Pulmonary artery (tissue), 1 donor: ENCODE results near the genes HSH2D, AP1M1 and SIN3B.

GRCh38 chr19:16093486-16094037, 17.3 kb downstream of the TPM4 start:
- PRO-cap: no peak

GRCh38 chr19:16126205-16126769, 14.6 kb downstream of the RAB8A start:
- PRO-cap: no peak

GRCh38 chr19:16132374-16133323, 10.8 kb upstream of the HSH2D start:
- PRO-cap: no peak

- PRO-cap: no peak
Measured at GRCh38 chr19:16143334-16144072, at the start of gene HSH2D. Gene HSH2D (plus strand): TSS chr19:16143685.

DNA sequence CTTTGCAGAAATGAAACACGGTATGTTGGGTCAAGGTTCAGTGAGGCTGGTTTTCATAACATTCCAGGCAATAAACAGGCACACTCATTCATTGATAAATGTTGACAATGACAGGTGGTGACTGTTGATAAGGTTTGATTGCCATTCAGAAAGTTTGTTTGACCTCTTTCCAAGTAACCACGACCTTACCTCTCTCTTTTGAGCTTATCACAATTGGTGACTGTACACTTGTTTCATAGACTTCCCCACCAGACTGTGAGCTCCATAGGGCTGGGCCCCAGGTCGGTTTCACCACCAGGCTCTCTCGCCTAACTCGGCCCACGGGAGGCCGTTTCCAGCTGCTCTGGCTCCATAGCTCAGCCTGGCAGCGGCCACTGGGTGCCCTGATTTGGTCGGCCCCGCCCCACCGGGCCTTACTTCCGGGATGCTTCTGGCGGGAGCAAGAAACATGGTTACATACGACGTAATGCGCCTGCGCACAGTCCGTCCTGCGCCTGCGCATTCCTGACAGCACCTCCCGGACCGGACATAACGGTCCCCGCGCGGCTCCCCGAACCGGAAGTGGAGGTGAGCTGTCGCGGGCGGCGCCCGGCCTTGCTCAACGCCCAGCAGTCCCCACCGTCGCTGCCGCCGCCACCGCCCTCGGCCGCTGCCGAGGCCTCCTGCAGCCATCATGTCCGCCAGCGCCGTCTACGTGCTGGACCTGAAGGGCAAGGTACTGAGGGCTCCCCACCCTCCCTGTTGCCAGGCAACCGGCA, at the start of gene AP1M1:
Gene AP1M1 (plus strand): TSS at position 558 of the 758 bp plus-strand sequence.
- PRO-cap: bidirectional peak, plus-strand start at position 558 of the sequence, minus-strand start at position 353 of the sequence

DNA sequence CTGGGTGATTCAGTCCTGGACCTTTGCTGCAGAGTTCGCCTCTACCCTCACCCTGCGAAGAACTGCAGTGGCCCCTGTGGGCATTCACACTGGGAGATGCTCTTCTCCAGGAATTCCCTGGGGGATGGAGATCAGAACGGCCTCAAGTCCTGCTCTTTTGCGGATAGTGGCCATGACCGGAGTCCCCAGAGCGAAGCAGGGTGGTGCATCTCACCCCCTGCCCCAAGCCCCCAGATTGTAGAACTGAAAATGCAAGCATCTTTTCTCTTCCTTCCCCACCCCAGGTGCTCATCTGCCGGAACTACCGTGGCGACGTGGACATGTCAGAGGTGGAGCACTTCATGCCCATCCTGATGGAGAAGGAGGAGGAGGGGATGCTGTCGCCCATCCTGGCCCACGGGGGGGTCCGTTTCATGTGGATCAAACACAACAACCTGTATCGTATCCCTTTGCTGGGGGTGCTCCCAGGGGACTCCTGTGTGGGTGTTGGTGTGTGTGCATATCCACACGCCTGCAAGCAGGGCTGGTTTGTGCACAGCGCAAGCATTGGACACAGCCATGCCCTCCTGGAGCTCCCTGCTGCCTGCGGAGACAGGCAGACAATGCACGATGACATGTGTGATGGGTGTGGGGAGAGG, 5.6 kb downstream of the AP1M1 start:
- PRO-cap: no peak

- PRO-cap: no peak
Measured at GRCh38 chr19:16259672-16260464, 62.2 kb downstream of the AP1M1 start.

DNA sequence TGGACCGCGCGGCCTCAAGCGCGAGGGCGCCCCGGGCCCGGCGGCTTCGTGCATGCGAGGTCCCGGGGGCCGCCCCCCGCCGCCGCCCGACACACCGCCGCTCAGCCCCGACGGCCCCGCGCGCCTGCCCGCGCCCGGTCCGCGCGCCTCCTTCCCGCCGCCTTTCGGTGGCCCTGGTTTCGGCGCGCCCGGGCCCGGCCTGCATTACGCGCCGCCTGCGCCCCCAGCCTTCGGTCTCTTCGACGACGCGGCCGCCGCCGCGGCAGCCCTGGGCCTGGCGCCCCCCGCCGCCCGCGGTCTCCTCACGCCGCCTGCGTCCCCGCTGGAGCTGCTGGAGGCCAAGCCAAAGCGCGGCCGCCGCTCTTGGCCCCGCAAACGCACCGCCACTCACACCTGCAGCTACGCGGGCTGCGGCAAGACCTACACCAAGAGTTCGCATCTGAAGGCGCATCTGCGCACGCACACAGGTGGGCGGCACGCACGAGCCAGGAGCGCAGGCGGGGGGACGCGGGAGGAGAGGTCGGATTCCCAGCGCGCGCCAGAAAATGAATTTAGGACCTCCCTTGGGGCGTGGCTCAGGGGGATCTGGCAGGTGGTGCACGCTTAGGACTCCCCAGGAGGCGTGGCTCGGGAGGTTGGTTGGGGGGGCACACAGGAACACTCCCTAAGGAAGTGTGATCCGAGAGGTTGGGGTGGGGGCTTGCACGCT, 1.1 kb downstream of the KLF2 start:
- PRO-cap: bidirectional peak, plus-strand start at position 633 of the sequence, minus-strand start at position 540 of the sequence

DNA sequence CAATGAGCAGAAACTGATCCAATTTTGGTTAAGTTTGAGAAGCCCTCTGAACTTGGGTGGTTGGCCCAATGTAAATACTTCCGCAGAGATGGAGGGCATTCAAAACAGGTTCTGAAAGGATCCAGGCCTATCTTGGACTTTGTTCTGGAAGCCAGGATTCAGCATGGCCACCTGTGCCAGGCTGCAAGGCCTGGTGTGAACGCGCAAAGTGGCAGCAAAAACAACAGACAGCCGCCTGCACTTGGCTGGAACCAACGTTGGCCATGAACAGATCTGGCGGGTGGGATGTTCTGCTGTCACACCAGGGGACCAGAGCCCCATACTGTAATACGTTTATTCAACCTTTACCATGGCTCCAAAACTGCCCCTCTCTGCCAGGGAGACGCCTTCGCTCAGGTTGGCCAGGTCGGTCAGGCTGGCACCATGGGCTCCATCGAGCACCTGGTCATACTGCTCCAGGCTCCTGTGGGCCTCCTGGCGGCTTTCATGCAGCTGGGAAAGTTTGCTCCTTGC, 69.7 kb downstream of the EPS15L1 start:
- PRO-cap: no peak

- PRO-cap: no peak
Measured at GRCh38 chr19:16481371-16481570, 9.5 kb upstream of the EPS15L1 start.

GRCh38 chr19:16518194-16519001, 22.2 kb downstream of the C19orf44 start:
- PRO-cap: no peak

GRCh38 chr19:16541435-16542358, 540 bp downstream of the CHERP start:
- PRO-cap: no peak

DNA sequence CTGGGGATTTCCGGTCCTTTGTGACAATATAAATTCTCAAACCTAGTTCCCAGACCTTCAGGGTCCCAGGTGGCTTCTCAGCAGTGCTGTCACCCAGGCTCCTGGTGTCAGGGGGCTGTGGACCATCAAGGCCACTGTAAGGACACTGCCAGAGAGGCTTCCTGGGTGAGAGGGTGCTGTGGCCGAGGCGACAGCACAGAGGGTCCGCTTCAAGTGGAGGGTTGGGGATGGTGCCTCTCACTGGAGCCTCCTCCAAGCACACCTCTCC, 5.5 kb upstream of the SLC35E1 start:
- PRO-cap: no peak

DNA sequence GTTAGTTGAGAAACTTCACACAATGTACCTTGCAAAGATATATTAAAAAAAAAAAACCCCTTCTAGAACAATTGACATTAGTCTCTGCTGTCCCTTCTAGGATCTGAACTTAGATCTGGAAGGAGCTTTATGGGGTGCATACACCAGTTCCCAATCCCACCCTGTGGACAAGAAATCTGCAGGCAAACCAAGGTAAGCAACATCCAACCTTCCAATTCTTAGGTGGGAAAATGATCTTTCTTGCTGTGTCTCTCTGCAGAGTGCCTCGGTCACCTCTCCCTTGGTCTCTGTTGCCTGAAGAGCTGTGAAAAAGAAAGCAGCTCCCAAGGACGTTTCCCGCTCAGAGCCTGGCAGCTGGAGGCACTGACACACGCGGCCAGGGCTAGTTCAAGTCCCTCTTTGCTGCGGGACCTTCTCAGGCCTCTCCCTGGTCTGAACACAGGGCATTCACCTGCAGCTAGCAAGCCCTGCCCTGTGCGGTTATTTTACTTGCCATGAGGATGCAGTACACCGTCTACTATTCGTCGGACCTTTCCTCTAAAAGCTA, 3.9 kb downstream of the MED26 start:
- PRO-cap: no peak

- PRO-cap: bidirectional peak, plus-strand start at chr19:16628584, minus-strand start at chr19:16628204
Measured at GRCh38 chr19:16628321-16628682, 298 bp upstream of the MED26 start.

- PRO-cap: unidirectional peak, minus-strand start at chr19:16629345
Measured at GRCh38 chr19:16628683-16629714, 995 bp upstream of the MED26 start.

- PRO-cap: no peak
Measured at GRCh38 chr19:16661573-16662298, 797 bp downstream of the TMEM38A start.

- PRO-cap: bidirectional peak, plus-strand start at chr19:16829421, minus-strand start at chr19:16829335
Measured at GRCh38 chr19:16829107-16830251, at the start of gene SIN3B. Gene SIN3B (plus strand): TSS chr19:16829398.

- PRO-cap: no peak
Measured at GRCh38 chr19:16869354-16870035, 19.3 kb upstream of the F2RL3 start.

DNA sequence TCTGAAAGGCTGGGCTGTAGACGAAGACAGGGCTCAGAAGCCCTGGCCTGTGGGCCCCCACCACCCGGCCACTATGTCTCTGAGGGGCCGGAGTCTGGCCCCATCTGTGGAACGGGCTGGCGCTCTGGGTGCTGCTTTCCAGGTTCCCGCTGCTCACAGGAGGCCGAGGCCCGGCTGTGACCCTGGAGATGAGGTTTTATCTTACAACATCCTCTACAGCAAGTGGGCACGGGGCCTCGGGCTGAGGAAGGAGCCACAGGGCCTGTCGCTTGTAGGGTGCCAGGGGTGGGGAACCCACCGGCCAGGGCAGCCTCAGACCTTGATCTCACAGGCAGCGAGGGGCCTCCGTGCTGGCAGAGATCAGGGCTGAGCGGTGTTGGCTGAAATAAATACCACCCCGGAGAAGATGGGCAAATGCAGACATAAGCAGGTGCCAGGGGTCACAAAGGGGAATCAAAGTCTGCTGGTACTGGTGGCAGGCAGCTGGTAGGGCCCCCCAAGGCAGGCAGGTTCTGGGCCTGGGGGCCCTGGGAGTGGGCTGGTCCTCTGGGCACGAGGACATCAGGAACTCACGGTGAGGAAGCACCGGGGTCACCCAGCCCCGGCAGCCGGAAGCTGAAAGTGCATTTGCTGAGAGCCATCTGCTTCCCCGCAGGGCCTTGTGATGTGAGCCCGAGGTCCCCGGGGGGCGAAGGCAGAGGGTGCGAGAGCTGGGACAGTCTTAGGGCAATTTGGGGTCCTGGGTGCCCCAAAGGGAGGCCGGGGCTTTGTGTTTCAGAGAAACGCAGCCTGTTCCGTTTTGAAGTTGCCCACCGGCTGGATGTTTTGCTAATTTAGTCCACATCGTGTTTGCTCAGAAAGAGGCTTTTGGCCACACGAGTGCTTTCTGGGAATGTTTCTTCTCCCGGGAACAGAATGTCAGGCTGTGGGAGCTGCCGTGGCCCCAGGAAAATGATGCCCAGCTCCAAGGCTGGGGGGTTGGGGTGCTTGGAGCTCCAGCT, 4.7 kb downstream of the F2RL3 start:
- PRO-cap: no peak